Vagina (tissue), 1 donor: Measurements from ENCODE around the genes ROPN1B and KLF15.

- PRO-cap: no peak
- RAMPAGE, long total RNA: no peak
Observed at GRCh38 chr3:125594047-125594552, 1.2 kb downstream of the OSBPL11 start.

DNA sequence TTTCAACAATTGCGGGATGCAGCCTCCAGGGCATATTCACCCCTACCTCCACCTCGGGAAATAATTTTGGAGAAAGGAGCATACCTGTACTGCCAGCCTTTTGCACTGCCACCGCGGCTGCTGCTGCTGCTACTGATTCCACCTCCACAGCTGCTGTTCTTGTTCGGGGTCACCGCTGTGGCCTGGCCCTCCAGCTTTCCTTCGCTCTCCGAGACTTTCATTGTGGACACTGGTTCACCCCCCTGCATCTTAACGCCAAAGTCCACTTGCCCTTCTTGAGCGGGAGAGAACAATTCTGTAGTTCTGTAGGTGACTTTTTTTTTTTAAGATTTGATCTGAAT, 774 bp downstream of the OSBPL11 start:
- PRO-cap: no peak
- RAMPAGE, long total RNA: no peak

- PRO-cap: no peak
- RAMPAGE, long total RNA: no peak
Observed at GRCh38 chr3:125632997-125633604, 37.8 kb upstream of the OSBPL11 start.

GRCh38 chr3:125836671-125837170, 132.3 kb upstream of the ROPN1B start:
- PRO-cap: no peak
- RAMPAGE, long total RNA: start-site peak on the minus strand at chr3:125836774-125836859, 5 reads; start-site peak on the minus strand at chr3:125836951-125836998, 6 reads

- PRO-cap: no peak
- RAMPAGE, long total RNA: no peak
Observed at GRCh38 chr3:125968915-125969349, at the start of gene ROPN1B. TSS of gene ROPN1B (plus strand) at chr3:125969178.

GRCh38 chr3:126178911-126179273, 1.5 kb downstream of the ALDH1L1 start:
- PRO-cap: no peak
- RAMPAGE, long total RNA: no peak

- PRO-cap: bidirectional peak, plus-strand start at chr3:126180038, minus-strand start at chr3:126179916
- RAMPAGE, long total RNA: no peak
Observed at GRCh38 chr3:126179823-126180269, 540 bp downstream of the ALDH1L1 start.

GRCh38 chr3:126212806-126214094, 32.9 kb upstream of the ALDH1L1 start:
- PRO-cap: bidirectional peak, plus-strand start at chr3:126213034, minus-strand start at chr3:126212975; bidirectional peak, plus-strand start at chr3:126213331, minus-strand start at chr3:126213339
- RAMPAGE, long total RNA: no peak

DNA sequence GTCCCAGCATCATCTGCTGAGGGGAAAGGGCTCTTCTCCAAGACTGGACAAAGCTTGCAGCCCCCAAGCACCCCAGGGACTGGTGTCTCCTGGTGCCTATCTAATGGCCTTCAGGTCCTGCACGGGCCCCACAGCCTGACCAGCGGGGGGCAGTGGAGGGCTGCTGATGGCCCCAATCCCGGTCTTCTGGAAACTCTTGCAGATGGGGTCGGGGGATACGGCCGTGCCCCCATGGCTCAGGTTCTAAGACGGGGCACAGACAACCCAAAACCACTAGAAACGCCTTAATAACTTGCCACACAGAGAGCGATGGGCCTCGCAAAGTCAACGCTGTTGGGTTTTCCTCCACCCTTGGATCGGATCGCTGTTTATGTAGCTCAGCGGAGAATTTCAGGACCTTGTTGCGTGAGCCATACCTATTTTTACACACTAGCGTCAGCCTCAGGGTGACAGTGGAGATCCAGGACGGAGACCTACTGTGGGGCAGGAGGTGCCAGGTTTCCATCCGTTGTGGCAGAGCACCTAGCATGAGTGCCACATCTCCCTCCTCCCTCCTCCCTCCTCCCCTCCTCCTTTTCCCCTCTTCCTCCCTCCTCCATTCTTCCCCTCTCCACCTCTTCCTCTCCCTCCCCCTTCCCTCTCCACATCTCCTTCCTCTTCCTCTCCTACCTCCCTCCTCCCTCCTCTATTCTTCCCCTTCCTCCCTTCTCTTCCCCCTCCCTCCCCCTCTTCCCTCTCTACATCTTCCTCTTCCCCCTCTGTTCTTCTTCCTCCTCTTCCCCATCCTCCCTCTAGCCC, 79.3 kb upstream of the ALDH1L1 start:
- PRO-cap: no peak
- RAMPAGE, long total RNA: no peak

- PRO-cap: bidirectional peak, plus-strand start at chr3:126357611, minus-strand start at chr3:126357408
- RAMPAGE, long total RNA: no peak
Observed at GRCh38 chr3:126357045-126357531, at the start of gene KLF15. TSS of gene KLF15 (minus strand) at chr3:126357408.

DNA sequence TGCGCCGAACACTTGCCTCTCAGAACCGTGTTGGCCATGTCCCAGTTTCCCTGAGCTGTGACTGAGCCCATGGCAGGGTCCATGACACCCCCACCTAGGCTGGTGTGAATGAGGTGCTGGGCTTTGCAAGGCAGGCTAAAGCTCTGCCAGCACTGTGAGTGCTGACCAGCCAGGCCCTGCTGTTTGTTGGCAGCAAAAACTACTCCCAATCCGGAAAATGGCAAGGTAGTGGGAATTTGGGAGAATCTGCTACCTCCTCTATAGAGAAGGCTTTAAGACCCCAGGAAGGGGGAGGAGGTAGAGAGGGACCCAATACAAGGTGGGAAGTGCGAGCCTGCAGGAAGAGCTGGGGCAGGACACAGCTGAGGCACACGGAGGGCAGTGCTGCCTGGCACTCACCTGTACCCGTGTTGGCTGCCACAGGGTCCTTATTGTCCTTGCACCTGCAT, 8.5 kb upstream of the KLF15 start:
- PRO-cap: no peak
- RAMPAGE, long total RNA: no peak

GRCh38 chr3:126442706-126443646, 32.7 kb downstream of the ZXDC start:
- PRO-cap: no peak
- RAMPAGE, long total RNA: start-site peak on the minus strand at chr3:126443338-126443487, 23 reads

GRCh38 chr3:126487117-126487416, 11.4 kb upstream of the ZXDC start:
- PRO-cap: no peak
- RAMPAGE, long total RNA: no peak

DNA sequence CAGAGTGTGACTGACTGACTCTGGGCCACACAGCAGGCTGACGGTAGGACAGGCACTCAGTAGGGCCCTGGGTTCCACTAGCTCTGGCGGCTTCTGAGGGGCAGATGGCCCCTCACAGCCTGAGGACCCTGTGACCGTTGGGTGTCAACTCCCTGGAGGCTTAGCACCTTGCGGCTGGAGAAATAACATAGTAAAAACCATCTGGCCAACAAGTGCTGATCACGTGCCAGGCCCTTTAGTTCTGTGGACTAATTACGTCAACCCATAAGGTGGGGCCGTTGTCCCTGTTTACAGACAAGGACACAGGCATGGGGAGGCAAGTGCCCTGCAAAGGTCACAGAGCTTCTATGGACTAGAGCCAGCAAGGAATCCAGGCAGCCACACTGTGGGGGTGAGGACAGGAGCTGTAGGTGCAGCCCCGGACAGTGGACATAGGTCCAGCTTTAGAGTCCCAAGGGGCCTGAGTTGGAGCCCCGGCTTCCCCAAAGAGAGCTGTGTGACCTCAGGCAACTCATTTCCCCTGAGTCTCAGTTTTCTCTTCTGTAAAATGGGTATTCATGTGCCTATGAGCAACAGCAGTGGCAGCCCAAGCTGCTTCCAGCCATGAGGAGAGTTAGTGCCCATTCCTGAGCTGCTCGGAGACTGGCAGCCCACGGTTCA, 13.7 kb downstream of the CHST13 start:
- PRO-cap: no peak
- RAMPAGE, long total RNA: no peak

- PRO-cap: no peak
- RAMPAGE, long total RNA: no peak
Observed at GRCh38 chr3:126540976-126541237, 17.0 kb downstream of the CHST13 start.

DNA sequence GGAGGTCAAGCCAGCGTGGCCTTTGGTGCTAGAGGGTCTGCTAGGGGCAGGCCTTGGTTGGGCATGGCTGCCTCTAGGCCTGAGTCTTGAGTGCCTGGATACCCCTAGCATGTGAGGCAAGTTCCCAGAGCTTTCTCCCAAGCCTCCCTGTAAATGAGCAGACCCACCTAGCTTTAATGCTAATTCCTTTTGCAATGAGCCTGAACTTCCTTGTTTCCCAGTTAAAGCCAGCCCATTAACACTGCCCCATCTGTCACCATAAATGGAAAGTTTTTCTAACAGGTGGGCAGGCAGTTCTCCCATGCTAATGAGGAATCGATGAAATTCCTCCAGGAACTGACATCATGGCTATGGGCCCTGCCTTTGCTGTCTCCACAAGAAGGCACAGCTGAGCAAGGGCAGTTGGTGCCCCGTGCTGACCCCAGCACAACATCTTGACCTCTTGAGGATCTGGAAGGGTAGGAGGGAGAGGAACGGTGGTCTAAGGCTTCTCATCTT, 46.6 kb downstream of the CHCHD6 start:
- PRO-cap: no peak
- RAMPAGE, long total RNA: no peak

GRCh38 chr3:126828283-126828650, 124.2 kb downstream of the CHCHD6 start:
- PRO-cap: no peak
- RAMPAGE, long total RNA: no peak

DNA sequence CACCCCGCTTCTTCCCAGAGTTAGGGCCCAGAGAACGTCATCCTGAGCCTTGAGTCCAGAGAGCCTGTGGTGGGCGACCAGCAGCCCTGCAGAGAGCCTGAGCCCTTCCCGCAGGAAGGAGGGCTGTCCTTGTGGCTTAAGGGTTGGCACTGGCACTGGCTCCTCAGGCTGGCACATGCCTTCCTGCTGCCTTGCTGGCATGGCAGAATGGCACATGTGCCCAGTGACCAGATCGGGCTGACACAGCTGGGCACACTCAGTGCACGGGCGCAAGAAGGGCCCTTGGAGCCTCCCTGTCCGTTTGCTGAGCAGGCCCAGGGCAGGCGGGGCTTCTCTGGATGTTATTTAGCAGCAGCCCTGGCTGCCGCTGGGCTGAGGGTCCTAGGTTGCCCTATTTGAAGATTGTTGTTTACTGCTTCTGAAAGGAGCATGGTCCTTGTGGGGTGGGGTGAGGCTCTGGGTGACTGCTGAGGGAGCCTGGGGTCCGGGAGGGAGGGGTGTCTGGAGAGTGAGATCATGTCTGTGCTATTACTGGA, 50.3 kb upstream of the PLXNA1 start:
- PRO-cap: no peak
- RAMPAGE, long total RNA: no peak

GRCh38 chr3:127543760-127544145, 46.8 kb downstream of the TPRA1 start:
- PRO-cap: no peak
- RAMPAGE, long total RNA: no peak

- PRO-cap: no peak
- RAMPAGE, long total RNA: no peak
Observed at GRCh38 chr3:127576600-127577283, 13.8 kb downstream of the TPRA1 start.